Calu3 (cell line): ENCODE data around the gene CDRT4.

DNA sequence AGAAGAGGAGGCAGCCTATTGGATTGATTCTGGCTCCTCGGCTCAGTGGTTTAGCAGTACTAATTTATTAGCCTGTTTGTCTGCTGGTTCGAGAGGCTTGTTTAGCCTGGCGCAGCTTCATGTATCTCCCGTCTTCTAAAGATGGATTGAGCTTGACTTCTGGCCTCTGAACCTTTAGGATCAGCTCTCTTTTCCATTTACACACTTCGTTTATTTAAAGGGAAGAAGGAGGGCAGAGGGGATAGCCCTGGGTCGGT lies 20.3 kb downstream of the HS3ST3B1 start:
- PRO-cap = no peak

DNA sequence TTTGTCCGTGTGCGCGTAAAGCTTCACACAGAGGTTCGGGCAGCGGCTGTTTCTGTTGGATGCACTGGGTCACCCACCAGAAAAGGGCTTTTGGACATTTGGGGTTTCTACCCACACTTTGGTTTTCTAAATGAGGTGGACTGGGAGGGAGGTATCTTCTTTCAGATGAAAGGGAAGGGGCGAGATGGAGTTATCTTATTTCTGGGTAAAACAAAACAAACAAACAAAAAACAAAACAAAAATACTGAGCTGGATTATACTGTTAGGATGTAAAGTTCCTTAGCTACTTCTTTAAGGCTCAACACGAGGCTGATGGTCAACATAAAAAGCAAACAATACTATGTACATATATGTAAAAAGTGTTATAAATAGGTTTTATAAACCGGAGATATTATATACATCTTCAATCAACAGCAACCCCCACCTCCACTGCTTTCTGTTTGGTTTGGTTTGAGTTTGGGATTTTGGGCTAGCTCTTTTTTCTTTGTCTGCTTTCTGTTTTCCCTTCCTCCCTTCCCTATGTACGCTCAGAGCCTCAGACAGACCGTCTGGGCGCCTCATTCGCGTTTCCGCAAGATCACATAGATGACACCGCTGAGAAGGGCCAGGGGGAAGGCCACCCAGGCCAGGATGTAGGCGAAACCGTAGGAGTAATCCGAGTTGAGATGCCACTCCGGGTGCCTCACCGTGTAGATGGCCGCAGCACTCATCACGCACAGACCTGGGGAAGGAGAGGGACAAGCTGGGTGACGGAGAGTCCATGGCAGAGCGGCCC lies 34.6 kb downstream of the PMP22 start:
- PRO-cap = no peak

GRCh38 chr17:15306352-15306689 lies 35.1 kb downstream of the TEKT3 start:
- PRO-cap = no peak

GRCh38 chr17:15351223-15351572 lies 9.8 kb upstream of the TEKT3 start:
- PRO-cap = no peak

DNA sequence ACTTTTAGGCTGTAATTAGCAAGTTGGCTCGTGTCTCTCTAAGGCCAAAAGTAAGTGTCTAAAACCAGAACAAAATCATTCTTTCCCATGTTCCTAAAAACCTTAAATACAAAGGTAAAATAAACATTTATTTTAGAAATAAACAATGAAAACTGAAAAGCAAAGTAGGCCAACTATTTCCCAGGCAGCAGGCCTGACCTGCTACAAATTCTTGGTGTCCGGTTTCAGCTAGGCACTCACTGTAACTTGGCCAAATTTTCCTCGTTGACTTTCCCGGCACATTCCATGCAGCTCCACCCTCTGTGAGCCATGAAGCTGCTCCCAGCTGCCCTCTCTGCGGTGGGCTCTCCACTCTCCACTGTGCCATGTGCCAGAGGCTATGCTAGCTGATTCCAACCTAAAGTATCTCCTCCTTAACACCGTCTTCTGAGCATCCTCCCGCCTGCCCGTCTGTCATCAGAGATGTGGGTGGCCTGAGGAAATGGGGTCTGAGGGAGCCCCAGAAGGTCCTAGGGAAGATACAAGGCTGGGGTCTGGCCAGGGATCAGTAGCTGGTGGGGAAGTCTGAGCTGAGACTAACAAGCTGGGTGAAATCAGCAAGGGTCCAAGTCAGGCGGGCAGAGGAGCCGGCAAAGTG lies 4.0 kb downstream of the CDRT4 start:
- PRO-cap = no peak

DNA sequence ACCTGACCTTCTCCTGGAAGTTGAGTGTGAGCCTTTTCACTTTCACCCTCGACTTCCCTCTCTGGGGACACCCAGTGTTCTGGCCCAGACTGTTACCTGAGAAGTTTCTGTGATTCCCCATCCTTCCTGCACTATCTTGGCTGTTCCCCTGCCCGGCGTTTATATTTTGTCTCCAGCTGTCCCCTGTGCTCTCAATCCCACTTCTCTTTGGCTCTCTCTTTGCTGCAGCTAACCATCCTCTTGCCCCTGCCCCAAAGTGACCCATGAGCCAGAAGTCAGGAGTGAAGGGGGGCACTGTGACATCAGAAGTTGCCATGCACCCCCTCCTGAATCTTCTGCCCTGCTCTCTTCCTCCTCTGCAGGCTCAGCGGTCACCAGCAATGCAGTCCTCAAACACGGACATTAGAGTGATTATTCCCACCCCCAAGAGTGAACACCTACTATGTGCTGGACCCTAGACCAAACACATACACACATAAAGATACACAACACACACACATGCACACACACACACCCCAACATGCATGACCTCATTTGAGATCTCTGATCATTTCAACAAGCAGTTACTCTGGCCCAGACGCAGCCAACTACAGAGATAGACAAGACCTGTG lies at the start of gene CDRT4:
Gene CDRT4 (minus strand): TSS at position 258 of the 611 bp plus-strand sequence.
- PRO-cap = no peak

DNA sequence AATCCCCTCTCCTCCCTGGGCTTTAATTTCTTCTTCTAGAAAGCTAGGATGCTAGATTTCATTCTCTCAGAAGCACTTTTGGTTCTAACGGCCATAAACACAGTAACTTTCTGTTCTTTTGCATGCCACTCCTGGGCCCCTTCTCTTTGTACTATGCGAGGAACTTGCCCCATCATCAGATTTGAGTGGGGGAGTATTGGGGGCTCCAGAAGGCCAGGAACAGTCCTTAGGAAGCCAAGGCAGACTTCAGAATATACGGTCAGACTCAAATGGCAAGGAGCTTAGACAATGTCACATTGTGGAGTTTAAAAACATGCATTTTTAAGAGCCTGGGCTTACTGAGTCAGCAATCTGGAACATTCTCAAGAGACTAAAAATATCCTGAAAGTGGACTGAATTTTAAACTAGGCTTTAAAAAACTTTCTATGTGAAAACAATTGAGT lies 45.5 kb upstream of the CDRT4 start:
- PRO-cap = no peak

DNA sequence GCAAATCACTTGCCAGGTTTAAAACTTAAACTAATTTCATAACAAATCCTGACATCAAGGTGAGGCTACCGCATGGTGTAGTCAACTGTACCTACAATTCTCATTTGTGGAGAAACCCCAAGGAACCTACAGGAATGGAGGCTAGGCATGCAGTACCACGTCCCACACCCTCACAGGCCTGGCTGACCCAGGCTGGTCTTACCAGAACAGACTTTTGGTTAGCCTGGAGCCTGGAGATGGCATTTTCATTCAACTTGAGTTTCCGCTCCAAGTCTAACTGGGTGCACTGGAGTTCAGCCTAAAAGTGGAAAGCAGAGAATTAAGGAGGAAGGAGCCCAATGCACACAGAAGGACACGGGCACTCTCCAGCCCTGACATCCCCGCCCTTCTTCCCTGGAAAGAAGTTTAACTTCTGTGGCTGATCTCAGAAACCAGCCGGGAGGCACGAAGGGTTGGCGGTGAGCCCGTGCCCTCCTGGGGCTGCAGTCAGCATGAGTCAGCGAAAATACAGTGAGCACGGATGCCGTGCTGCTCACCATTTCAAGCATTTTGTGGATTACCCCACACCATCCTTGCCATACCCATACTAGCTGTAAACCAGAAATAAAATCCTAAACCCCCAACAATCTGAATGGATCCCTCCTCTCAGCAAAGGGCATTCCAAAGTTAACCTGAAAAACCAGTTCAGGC lies 23.2 kb upstream of the FBXW10B start:
- PRO-cap = no peak

DNA sequence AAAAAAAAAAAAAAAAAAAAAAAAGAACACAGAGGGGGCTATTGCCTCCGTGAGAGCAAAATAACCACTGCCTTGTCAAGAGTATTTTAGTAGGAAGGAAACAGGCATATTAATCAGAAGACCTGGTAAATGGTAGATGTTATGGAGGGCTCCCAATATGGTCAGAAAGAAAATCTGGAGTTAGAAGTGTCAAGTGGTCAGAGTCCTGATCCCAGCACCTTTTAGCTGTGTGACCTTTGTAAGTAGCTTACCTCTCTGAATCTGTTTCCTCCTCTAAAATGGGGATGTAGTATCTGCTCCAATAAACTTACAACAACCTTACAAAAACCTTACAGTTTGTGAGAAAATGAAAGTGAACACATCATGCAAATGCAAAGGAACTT lies 23.2 kb downstream of the TRIM16 start:
- PRO-cap = no peak

DNA sequence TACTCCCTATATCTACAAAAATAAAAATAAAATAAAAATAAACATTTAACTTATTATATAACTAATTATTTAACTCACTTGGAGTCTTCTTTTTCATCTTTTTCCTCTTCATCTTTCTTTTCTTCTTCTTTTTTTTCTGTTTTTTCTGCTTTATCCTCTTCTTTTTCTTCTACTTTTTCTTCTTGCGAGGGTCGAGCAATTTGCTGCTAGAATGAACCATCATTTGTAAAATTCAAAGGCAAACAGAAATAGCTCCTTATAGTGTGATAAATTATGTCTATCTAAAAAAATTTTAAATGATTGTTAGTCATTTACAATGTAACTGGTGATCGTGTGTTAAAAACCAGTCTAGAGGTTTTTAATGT lies 89.3 kb downstream of the NCOR1 start:
- PRO-cap = no peak

DNA sequence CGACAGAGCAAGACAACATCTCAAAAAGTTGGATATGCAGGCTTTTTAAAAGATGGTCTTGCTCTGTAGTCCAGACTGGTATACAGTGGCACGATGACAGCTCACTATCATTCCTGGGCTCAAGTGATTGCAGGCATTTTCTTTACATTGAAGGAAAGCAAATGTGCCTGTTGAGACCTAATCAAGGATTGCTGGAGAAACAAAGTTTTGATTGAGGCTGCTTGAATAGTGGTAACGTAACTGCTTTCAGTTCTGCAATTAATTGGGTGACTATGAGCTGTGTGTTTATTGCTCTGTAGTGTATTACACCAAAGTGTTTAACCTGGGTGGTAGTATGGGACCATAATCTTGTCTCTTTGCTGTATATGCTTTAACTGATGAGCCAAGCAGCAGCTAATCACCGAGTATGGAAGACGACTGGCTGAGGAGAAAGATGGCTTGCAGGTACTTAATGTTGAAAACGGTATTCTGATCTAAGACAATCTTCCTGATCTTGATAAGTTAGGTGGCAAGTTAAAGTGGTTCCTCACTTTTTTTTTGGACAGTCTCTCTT lies 2.4 kb downstream of the UBB start:
- PRO-cap = no peak

DNA sequence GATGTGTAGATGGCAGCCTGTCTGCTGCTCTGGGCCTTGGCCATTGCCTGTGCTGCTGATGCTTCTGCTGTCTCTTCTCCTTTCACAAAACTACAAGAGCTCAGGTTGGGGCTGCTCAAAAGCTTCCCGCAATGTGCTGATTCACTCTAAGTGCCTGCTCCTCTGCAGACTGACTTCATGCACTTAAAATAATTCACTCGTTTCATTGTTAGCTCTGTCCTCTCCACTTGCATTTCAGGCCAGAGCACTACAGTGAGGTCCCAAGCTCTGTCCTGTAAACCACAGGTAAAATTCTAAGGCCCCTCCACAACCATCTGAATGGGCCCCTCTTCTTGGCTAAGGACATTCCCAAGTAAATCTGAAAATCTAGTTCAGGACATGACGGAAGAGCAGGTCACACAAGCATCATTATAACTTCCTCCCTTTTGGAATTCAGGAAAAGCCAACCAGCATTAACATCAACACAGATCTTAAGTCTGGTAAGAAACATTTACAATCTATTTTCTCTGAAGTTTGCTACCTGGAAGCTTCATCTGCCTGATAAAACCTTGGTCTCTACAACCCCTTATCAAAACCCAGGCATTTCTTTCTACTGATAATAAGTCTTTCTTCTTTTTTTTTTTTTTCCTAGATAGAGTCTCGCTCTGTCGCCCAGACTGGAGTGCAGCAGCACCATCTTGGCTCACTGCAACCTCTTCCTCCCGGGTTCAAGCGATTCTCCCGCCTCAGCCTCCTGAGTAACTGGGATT lies 16.0 kb downstream of the UBB start:
- PRO-cap = no peak

DNA sequence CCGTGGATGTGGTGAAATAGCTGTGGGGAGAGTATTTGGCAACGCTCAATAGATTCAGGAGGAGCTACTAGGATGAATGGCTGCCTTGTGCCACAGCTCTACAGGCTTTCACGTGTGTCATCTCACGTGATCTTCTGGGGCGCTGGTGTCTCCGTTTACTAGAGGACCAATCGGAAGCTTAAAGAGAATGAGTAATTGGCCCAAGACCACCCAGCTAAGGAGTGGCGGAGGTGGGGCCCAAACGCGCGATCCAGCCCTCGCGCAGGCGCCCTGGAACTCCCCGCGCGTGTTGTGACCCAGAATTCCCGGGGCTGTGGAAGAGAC lies 23.1 kb downstream of the TRPV2 start:
- PRO-cap = bidirectional peak, plus-strand start outside the sequence, minus-strand start at position 109 of the sequence

- PRO-cap = no peak
Observed at GRCh38 chr17:16464535-16465145, 27.4 kb downstream of the LRRC75A start.

DNA sequence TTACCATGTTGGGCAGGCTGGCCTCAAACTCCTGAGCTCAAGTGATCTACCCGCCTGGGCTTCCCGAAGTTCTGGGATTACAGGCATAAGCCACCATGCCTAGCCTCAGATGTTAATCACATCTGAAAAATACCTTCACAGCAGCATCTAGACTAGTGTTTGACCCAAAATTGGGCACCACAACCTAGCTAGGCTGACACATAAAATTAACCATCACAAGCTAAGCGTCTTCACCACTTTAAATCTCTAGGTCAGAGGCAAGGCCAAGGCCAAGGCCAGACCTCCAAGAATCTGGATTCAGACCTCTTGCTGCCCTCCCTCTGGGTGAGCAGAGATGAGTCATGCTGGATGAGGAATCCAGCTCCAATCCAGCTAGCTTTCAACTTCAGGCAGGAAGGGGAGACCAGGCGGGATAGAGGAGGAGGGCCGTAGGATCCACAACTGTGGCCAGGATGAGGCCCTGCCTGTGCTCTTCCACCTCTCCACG lies 14.9 kb downstream of the LRRC75A start:
- PRO-cap = no peak

DNA sequence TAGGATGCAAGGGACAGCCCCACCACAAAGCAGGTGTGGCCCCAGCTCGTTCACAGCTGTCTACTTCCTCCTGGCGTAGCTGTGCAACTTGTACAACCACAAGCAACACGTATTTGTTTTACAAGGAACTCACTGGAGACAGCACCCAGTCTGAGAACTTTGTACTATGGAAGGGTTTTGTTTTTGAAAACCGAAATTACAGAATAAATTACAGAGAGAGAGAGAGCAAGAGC lies 17.4 kb upstream of the TNFRSF13B start:
- PRO-cap = no peak

DNA sequence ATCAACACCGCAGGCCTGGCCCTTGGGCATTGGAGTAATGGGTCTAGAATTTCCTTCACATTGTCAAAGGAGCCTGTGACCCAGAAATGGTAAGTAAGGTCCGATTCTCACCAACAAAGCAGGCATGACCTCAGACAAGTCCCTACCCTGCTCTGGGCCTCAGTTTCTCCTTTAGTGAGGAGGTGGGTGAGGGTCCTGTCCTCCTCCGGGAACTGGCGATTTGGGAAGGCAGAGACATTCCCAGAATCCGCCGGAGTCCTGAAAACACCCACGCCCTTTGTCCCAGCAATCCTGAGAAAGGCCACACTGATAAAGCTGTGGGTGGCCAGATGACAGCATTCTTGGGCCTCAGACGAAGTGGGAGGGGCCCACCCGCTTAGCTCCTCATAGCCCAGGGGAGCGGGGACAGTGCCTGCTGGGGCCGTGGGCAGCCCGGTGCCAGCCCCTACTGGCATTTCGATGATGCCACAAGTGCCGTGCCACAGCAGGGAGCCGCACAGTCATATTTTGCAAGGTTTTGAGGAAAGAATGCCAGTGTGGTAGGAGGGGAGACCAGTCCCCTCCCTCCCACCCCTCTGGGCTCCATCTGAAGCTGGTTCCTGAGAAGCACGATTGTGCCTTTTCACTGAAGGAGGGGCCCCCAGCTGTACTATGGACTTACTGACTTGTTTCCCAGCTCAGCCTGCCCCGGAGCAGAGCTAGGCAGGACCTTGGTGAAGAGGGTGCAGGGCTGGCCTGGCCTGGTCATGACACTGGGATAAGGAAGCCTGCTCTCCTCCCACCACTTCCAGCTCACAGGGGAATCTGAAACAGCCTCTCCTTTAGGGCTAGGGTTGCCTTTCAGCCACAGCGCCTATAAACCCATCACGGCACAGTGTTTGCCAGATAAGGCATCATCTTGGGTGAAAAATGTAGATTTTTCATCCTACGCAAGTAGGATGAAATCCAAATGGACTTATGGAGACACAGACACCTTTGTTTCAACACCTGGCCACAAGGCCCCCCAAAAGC lies 20.9 kb upstream of the MPRIP start:
- PRO-cap = bidirectional peak, plus-strand start at position 408 of the sequence, minus-strand start at position 279 of the sequence

GRCh38 chr17:17063683-17064140 lies 21.5 kb downstream of the MPRIP start:
- PRO-cap = no peak

GRCh38 chr17:17167032-17167876 lies 38.9 kb downstream of the PLD6 start:
- PRO-cap = no peak

- PRO-cap = no peak
Observed at GRCh38 chr17:17191863-17192723, 14.0 kb downstream of the PLD6 start.